ENCODE results near the genes ABL2, FAM163A and QSOX1.

DNA sequence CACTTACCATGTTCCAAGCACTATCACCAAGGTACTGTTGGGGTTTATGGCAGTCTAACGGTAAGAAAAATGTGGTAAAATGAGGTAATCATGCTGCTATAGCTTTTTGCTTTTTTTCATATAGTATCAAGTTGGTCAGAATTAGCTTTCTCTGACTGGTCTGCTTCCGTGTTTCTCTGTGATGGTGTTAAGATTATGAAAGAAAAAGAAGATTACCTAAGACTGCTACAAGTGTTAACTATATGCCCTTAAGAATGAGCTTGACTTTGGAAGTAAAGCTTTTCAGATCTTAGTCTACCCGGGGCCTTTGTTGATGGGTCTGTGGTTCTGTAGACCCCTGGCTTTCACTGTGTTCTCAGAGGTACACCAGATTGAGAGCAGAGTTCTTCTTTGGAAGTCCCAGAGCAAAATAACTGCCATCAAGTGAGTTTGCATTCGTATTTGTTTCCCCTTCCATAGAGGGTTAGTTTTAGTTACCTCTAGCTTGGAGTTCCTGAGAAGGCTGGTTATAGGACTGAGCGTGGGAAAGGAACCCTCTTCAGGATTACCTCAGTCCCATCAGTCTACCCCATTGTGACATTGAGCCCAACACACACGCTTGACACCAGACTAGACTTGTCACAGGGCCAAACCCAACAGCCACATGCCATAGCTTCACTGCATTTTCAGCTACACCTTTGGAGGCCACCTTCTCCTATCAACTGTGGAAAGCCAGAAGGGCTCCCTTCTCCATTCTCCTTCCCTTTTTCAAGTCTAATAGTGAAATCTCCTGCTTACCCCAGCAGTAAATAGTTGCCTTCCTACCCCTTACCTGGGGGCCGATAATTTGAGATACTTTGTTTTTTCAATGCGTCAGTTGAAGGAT, 20.1 kb downstream of the CLEC20A start:
- PRO-cap = no peak
- RRBS = no CpG with 5 or more reads among the region's 8 CpGs

- PRO-cap = no peak
- RRBS = 81% methylated on average over 24 of the region's 57 CpGs
Measured at GRCh38 chr1:178486565-178487384, 10.0 kb downstream of the CLEC20A start.

DNA sequence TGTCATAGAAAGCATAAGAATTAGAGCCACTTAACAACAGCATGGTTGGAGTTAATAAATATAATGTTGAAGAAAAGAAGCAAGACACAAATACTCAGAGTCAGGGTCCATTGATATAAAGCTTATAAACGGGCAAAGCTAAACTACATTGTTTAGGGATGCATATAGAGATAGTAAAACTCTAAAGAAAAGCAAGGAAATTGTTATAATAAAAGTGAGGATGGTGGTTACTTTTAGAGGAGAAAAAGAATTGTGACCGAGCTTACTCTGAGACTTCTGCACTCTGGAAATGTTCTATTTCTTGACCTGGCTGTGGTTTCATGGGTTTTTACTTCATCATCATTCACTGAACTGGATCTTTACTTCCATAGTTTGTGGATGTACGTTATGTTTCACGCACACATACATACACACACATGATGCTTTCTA, 64.8 kb downstream of the TEX35 start:
- PRO-cap = no peak
- RRBS = no CpG with 5 or more reads among the region's 4 CpGs

- PRO-cap = no peak
- RRBS = no CpG with 5 or more reads among the region's 8 CpGs
Measured at GRCh38 chr1:178578414-178578931, 65.6 kb downstream of the TEX35 start.

GRCh38 chr1:178578932-178580202, 66.5 kb downstream of the TEX35 start:
- PRO-cap = no peak
- RRBS = no CpG with 5 or more reads among the region's 15 CpGs

DNA sequence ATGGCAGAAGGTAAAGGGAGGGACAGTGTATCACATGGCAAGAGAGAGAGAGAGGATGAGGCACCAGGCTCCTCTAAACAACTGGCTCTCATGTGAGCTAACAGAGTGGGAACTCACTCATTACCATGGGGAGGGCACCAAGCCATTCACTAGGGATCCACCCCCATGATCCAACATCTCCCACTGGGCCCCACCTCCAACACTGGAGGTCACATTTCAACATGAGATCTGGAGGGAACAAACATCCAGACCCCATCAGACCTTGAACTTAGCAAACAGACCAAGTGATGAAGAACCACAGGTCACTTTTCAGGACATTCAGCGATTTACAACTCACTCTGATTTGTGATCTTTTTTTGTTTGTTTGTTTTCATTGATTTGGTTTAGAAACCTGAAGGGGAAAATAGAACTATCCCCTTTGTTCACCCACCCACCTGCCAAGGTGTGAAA, 104.2 kb upstream of the RALGPS2 start:
- PRO-cap = no peak
- RRBS = no CpG with 5 or more reads among the region's 1 CpG

GRCh38 chr1:178915976-178917315, 45.6 kb upstream of the ANGPTL1 start:
- PRO-cap = no peak
- RRBS = no CpG with 5 or more reads among the region's 8 CpGs

- PRO-cap = no peak
- RRBS = no CpG with 5 or more reads among the region's 8 CpGs
Measured at GRCh38 chr1:179095351-179096129, 13.7 kb downstream of the TOR3A start.

DNA sequence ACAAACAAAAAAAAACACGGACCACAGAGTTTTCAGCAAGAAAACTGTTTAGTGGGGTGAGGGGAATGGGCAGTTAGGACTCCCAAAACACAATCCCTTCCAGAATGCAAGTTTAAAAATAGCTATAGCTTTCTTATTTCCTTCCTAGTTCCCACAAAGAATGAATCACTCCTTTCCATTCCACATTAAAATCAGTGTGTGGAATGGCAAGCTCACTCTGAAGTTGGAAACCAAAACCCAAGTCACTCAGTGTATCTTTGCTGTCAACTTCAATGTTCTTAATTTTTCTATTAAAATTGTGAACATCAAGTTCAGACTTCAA, 45.3 kb downstream of the TOR3A start:
- PRO-cap = no peak
- RRBS = no CpG with 5 or more reads among the region's 1 CpG

- PRO-cap = bidirectional peak, plus-strand start at chr1:179229859, minus-strand start at chr1:179229672
- RRBS = 1% methylated on average over 19 of the region's 98 CpGs
Measured at GRCh38 chr1:179229179-179230246, at the start of gene ABL2. Gene ABL2 (minus strand): TSS chr1:179229677.

DNA sequence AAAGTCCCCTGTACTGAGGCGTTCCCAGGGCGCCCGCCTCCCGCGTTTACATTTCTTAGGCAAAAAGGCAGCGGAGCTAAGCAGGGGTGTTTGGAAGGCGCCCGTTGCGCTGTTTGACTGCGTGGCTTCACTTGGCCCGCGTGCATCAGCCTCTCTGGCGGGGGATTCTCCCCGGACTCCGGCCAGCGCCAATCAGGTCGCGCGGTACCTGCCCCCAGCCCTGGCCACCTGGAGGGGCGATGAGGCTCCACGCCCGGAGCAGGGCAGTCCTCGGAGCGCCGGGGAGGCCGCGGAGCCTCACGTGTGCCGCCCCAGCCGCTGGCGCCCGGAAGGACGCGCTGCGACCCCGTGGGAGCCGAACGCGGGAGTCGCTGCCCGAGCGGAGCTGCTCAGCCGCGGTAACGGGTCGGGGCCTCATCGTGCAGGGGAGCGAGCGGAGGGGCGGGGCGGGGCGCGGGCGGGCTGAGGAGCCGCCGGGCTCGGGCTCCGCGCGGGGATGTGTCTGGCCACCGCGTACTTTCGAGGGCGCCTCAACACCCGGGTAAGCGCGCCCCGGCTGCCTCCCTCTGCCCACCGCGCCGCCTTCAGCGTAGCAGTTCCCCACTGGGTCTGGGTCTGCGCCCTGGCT, at the start of gene FAM163A:
FAM163A (plus strand) TSS at position 266 of the 628 bp plus-strand sequence.
- PRO-cap = no peak
- RRBS = 86% methylated on average over 21 of the region's 73 CpGs

DNA sequence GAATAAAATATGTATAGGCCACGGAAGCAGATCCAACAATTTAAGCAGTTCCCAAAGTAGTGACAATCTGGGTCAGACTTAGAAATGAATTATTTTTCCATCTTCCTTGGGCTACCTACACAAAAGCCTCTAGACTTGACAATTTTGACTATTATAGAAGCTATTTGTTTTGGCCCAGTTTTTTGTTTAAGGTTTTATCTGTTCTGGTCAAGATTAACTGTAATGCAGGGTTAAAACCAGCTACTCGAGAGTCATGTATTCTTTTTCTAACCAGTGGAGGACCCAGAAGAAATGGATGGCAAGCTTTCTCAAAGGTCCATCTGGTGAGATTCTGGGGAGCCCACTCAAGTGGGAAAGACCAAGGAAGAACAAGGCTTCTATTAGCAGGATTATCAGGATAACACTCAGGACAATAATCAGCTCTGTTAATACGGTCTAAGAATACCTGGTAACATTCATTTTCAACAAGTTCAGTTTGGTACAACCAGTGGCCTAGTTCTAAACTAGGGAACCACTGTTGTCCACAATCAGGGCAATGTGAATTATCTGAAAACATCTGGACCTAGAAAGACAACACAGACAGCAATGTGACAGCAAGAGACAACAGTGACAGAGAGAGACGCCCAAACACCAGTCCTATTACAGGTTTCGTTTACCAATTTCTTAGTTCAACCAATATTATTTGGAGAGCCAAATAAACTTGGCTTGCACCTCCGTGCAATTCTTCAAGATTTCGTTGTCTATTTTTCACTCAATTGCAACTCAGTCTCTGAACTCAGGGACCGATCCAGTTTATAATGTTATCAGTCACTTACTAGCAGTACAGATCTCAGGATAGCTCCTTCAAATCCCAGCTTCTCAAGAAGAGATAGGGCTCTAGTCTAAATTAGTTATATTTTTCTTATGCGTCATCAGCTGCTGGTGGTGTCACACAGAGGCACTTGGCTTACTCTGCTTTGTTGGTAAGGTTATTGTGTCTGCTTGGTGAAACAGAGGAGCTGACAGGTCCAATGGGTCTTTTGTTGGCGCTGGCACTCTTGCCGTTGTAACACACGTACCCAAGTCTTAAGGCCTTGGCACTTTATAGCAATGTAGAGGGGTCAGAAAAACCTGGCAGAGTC, 12.6 kb downstream of the TOR1AIP2 start:
- PRO-cap = no peak
- RRBS = no CpG with 5 or more reads among the region's 12 CpGs

GRCh38 chr1:179953539-179953879, 1.1 kb upstream of the CEP350 start:
- PRO-cap = no peak
- RRBS = no CpG with 5 or more reads among the region's 7 CpGs

- PRO-cap = bidirectional peak, plus-strand start at chr1:179954156, minus-strand start at chr1:179954088
- RRBS = no CpG with 5 or more reads among the region's 9 CpGs
Measured at GRCh38 chr1:179953880-179954232, 754 bp upstream of the CEP350 start.

GRCh38 chr1:179975067-179975479, 20.5 kb downstream of the CEP350 start:
- PRO-cap = no peak
- RRBS = no CpG with 5 or more reads among the region's 2 CpGs

GRCh38 chr1:180053648-180053972, 99.0 kb downstream of the CEP350 start:
- PRO-cap = no peak
- RRBS = no CpG with 5 or more reads among the region's 3 CpGs

GRCh38 chr1:180154017-180155237, at the start of gene QSOX1:
Gene QSOX1 (plus strand): TSS chr1:180154869.
- PRO-cap = bidirectional peak, plus-strand start at chr1:180154529, minus-strand start at chr1:180154453; bidirectional peak, plus-strand start at chr1:180154869, minus-strand start at chr1:180154671
- RRBS = under 1% methylated on average over 32 of the region's 115 CpGs

DNA sequence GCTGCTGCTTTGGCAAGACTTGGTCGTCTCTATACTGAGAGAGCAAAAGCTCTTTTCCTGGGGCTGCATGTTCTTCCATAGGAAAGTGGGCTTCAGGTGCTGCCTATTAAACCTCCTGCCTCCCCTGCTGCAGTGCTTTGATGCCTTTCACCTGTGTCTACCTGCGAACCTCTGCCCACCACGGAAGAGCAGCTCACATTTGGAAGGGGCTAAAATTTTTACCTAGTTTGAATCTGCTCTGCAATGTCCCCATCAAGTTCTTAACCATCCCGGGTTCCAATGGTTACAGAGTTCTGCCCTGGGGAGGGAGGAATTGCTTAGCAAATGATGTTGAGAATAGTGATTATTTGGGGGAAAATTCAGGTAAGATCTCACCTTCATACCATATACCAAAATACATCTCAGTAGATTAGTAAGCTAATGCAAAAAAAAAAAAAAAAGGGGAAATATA, 27.8 kb upstream of the LHX4 start:
- PRO-cap = no peak
- RRBS = no CpG with 5 or more reads among the region's 4 CpGs

GRCh38 chr1:180230463-180230935, 435 bp downstream of the LHX4 start:
- PRO-cap = no peak
- RRBS = 5% methylated on average over 7 of the region's 35 CpGs

DNA sequence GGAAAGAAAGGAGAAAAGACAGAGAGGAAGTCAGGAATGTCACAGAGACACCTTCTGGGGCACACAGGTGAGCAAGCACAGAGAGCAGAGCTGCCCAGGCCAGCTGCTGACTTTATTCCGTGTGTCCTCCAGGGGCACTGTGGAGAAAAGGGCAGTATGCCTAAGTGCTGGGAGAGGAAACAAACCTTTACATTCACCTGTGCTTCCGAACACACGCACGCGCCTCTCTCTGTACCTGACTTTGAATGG, 40.1 kb downstream of the LHX4 start:
- PRO-cap = no peak
- RRBS = no CpG with 5 or more reads among the region's 5 CpGs

All from MCF 10A (cell line).